Left common carotid artery plus branches (tissue), 1 donor: Measurements from ENCODE around the gene STK32C.

DNA sequence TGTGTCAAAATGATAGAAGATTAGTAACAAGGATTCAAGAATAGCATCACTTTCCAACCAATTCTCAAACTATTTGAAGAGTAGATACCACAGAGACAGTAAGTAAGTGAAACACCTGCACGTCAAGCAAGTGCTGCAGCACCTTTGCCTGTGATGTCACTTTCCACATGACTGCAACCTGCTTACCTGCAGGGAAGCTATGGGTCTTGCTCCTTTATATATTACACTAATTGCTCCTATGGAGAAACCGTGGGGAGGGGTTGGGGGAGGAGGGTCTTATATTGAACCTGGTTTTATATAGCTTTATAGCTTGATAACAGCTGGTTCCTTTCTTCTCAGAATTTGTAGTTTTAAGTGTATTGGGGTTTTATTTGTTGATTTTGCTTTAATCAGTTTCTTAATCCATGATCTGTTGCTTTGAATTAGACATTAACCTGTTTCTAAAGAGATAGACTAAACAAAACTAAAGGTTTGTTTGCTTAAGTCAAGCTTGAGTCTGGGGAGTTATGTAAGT is 5.2 kb downstream of the PPP2R2D start:
- PRO-cap = no peak

- PRO-cap = no peak
Measured at GRCh38 chr10:131916167-131917199, 15.7 kb downstream of the PPP2R2D start.

- PRO-cap = no peak
Measured at GRCh38 chr10:131947436-131947789, 34.3 kb downstream of the BNIP3 start.

DNA sequence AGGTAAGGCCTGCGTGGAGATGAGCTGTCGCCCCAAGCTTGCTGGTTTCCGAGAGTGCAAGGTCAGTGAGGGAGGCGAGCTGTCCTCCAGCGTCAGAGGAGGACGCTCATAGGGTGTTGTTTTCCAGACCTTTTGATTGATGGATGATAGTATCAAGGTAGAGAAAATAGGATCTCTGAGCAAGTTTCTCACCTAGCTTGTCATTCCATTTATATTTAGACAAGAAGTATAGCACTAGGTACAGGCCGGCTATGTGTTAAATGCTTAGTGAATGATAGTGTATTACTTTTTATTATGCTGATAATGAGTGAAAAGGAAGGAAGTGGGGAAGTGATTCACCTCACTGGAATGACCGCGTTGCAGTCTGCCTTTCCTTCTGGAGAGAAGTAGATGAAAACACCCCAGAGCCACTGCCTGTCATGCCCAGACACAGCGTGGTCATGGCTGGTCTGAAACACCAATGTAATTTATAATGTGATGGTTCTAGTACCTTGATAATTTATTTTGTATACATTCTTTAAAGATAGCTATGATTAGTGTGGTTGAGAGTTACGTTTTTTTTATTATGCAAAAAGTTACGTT is 33.8 kb downstream of the BNIP3 start:
- PRO-cap = no peak

- PRO-cap = no peak
Measured at GRCh38 chr10:132162923-132163573, 23.7 kb upstream of the DPYSL4 start.

DNA sequence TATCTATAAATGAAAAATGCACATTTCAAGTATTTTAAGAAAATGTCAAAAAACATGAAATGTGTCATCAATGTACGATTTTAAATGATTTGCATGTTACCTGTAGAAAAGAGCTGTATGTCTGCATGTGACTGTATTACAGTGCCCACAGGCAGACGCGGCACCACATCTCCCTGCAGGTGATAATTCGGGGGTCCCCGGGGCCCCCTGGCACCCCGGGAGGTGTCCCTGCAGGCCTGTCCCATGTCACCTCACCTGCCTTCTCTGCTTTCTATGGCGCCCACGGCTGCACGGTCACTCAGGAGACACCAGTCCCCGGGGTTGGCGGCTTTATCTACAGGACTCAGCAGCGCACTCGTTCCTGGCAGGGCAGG is 1.1 kb downstream of the STK32C start:
- PRO-cap = no peak

DNA sequence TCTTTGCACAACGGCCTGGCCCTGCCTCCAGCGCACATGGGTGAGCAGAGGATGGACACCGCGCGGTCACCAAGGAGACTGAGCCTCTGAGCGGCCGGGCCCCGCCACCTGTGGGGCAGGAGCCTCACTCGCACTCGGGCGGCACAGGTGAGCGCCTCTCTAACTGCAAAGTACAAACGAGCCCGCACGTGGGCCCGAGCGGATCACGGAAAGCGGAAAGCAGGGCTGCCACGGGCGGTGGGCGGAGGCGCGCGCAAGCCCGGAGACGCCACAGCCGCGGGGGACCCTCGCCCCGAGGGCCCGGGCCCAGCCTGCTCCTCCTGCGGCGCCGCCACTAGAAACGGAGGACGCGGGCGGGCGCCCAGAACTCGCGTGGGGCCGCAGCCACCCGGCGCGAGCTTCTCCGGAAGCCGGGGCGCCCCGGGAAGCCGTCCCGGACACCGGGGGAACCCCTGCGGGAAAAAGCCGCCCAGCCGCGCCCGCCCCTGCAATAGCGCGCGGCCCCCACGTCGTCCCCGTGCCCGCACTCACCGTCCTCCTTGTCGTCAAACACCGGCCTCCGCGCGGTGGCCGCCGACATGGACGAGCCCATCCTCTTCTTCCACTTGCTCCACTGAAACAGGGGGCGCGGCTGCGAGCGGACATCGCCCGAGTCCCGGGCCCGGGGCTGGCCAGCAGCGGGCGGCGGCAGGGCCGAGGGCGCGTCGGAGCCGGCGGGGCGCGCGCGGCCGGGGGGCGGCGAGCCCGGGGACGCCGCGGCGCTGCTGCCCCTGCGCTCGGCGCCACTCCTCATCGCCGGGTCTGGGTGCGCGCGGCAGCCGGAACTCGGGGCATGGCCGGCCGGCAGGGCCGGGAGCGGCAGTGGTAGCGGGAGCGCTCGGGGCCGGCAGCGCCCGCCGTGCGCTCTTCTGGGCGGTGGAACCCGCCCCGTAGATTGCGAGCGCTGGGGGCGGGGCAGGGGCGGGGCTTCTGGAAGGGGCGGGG is at the start of gene STK32C:
STK32C (minus strand) TSS at position 910 of the 984 bp plus-strand sequence.
- PRO-cap = no peak

DNA sequence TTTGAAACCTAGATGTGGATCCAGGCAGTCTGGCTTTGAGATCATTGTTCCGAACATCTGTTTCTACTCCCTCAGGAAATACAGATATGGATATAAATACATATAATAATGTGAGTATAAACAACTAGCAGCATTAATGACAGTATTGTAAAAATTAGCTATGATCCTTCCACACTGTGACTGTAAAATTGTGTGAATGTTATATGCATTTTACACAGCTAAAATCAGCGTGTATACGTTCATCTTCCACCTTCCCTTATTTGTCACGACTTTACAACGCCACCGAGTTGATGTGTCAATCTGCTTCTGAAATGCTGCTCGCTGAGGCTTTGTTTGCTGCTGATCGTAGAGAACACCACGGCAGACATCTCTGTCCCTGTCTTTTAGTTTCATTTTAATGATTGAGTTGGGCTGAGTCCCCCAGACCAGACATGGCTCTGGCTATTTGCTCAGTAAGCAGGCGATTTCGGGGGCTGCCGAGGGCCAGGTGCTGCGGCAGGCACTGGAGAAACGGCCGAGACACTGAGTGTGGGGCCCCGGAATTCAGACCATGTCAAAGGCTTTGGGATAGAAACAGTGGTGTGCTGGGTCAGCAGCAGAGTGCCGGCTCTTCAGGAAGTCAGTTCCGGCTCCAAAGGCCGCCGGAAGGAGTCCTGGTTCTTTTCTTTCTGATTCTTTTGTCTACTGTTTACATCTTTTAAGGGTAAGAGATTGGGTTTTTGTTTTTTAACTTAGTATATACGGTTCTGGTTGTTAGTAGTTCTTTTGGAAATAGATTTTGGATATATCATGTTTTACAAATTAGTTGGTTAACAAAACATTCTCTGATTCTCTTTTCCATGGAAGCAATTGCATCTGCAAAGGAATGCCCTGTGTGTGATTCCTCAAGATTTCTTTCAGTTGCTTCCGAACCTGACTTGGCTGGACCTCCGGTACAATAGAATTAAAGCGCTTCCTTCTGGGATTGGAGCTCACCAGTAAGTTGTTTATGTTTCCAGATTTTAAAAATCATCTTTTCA is 5.0 kb downstream of the LRRC27 start:
- PRO-cap = no peak

GRCh38 chr10:132347752-132348486 is 15.9 kb downstream of the LRRC27 start:
- PRO-cap = no peak

GRCh38 chr10:132395328-132395709 is 1.7 kb upstream of the PWWP2B start:
- PRO-cap = no peak

- PRO-cap = no peak
Measured at GRCh38 chr10:132403637-132404125, 6.7 kb downstream of the PWWP2B start.

DNA sequence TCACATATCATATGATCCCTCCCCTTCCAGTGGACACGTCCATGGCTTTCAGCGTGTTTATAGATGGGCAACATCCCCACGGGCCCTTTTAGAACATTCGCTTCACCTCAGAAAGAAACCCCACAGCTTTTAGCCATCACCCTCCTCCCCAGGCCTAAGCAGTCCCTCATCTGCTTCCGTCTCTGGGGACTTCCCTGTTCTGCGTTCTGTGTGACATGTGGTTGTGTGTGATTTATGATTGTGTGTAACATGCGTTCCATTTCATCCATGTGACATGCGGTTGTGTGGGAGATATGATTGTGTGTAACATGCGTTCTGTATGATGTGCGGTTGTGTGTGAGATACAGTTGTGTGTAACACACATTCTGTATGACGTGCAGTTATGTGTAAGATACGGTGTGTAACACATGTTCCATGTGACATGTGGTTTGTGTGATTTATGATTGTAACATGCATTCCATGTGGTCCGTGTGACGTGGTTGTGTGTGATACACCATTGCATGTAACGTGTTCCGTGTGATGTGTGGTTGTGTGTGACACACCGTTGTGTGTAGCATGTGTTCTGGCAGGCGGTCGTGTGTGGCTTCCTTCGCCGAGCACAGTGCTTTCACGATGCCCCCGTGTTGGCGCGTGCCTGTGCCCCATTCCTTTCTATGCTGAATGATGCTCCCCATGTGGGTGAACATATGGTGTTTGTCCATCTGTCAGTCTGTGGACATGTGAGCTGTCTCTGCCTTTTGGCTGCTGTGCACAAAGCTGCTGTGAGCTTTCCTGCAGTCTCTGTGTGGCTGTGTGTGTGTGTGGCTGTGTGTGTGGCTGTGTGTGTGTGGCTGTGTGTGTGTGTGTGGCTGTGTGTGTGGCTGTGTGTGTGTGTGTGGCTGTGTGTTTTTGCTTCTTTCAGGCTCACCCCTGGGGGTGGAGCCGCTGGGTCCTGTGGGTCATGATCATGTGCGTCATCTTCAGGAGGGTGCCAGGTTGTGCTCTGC is 26.2 kb downstream of the PWWP2B start:
- PRO-cap = no peak

DNA sequence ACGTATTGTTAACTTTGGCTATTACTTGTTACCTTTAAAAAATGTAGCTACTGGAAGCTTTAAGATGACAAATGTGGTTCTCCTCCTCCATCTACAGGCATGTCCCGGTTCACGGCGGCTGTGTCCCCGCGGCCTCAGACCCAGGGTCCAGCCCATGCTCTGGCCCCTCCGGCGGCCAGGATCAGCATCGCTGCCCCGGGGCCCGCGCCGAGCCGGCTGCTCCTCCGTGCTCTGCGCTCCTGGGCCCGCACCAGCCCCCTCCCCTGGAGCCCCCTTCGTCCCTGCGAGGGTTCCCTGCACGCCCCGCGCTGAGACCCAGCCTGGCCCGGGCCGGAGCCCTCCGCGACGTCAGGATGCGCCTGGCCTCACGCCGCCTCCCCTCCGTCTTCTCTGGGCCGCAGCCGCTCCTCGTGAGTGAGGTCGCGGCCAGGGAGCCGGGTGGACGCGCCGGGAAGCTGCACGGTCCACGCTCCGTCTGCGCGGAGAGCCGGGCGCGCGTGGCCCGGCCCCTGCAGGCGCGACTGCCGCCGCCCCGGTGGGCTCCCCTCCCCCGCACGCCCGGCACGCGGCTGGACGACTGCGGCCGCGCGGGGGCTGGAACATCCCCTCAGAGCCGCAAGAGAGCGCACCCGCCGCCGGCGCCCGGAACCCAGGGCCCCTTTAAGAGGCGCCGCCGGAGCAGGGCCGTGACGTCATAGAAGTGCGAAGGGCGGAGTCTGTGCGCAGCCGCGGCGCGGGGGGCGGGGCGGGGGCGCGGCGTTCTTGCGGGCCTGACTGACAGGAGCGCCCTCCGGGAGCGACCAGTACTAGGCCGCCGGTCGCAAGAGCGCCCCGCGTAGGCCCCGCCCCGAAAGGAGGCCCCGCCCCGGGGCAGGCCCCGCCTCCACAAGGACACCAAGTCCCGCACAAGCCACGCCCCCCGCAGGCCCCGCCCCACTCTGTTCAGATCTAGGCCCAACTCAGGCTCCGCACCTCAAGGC is 603 bp upstream of the INPP5A start:
- PRO-cap = bidirectional peak, plus-strand start at position 414 of the sequence, minus-strand start at position 389 of the sequence; unidirectional peak, minus-strand start at position 477 of the sequence; unidirectional peak, minus-strand start at position 556 of the sequence; unidirectional peak, minus-strand start at position 662 of the sequence

GRCh38 chr10:132550894-132552166 is 13.7 kb downstream of the INPP5A start:
- PRO-cap = no peak

DNA sequence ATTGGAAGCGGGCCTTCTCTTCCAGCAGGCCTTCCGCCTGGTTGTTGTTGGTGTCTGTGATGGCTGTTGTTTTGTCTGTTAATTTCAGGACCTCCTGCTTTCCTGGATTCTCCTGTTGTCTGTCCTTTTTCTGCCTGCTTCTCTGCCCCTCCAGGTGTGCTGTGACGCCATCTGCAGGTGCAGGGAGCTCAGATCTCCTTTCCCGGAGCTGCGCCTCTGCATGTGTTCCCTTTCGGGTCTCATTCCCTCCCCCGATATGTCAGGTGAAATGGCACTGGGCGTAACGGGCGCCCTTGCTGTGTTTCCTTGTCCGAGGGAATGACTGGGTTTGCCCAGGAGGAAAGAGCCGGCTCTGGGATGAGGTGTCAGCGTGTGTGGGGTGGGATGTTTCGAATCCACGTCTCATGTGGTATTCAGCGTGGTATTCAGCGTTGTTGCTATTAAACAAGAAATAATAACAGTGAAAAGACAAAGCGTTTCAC is 54.0 kb downstream of the INPP5A start:
- PRO-cap = no peak

DNA sequence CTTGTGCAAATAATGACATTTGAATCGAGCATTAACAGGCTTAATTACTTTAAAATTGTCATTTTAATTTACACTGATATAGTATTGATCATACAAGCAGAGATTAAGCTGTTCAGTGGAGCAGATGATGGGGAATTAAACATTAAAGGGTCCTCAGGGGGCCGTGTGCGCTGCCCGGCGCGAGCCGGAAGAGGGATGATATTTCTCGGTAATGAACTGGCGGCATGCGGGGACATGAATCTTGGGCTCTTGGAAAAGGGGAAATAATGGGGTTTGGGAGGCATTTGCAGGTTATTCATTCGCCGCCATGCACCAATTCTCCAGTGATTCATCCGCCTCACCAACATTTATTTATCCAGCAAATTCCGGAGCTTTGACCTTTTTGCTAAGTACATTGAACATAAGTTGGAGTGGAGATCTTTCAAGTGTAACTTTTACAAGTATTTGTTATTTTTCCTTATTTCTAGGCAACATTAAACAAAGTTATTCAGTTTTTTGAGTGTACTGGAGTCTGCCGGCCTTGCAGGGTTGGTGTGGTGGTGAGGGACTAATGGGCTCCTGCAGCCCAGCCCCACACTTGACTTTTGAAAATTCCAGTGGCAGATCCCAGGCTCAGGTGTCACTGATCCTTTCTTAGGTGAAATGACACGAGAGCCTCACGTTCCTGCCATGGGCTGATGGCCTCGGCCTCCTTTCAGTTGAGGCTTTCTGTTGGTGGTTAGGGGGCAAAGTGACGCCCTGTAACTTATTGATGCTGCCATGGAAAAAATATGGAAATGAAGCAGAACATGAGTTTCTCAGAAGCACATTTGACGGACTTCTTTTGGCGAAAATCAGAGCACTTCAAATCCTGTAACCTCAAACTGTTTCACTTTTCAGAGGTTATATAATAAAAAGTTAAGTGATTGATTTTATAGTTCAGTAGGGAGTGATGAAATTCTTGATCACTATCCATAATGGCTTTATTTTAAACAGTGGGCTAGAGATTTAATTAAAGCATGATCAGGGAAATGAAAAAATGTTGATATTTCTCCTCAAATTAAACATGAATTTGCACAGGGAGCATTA is 118.0 kb downstream of the NKX6-2 start:
- PRO-cap = no peak

DNA sequence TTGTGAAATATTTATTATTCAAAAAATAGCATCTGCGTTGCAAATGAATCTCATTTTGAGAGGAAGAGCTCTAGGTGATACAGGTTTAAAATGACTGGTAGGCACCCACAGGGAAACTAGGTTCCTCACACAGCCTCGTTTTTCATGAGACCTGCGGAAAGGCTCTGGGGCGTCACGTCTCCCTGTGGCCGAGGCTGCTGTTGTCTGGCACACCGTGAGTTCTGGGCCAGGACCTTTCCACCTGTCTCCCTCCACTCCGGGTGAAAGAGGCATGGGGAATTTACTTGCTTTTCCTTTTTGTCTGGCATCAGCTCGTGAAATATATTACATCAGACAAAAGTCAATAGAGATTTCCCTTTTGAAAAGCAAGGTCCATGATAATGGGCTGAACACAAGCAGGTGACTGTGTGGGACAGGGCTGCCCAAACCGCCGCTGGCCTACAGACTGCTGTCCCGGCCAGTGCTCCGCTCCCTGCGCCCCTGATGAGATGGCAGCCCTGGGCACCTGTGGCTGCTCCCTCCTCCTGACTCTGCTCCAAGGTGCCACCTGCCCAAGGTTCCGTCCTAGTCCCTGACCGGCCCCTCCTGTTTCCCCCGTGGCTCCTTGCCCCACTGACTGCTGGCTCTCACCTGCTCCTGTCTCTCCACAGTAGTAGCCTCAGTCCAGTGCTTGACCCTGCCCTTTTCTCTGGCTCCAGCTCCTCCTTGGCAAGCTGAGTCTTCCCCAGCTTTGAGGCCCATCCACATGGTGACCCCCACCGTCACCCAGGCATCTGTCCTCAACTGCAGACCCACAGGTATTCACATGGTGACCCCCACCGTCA is 109.6 kb downstream of the NKX6-2 start:
- PRO-cap = no peak

GRCh38 chr10:132724498-132725624 is 61.1 kb downstream of the NKX6-2 start:
- PRO-cap = no peak

- PRO-cap = no peak
Measured at GRCh38 chr10:132902698-132903106, 39.7 kb downstream of the CFAP46 start.

DNA sequence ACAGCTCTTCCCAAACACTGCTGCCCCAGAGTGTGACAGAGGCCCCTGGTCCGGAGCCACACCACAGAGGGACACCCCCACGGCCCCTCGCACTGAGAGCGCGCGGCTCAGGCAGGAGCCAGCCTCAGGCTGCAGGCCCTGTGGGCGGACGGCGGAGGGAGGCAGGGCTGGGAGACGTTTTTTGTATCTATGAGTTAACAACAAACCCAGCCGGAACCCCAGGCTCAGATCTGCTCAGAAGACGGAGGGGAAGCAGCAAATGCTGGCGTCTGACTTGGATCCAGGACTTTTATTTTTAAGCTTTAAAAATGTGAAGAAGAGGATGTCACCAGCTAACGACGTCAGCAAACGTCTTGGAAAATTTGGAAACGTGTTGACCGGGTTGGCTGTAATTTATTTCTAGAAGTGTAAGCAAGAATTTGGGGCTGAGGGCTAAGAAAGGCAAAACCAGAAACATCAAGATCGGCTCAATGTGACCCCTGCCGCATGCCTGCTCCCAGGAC is 18.7 kb upstream of the CFAP46 start:
- PRO-cap = no peak